Caco-2 (cell line): Measurements from ENCODE around the genes SEM1 and SDHAF3.

DNA sequence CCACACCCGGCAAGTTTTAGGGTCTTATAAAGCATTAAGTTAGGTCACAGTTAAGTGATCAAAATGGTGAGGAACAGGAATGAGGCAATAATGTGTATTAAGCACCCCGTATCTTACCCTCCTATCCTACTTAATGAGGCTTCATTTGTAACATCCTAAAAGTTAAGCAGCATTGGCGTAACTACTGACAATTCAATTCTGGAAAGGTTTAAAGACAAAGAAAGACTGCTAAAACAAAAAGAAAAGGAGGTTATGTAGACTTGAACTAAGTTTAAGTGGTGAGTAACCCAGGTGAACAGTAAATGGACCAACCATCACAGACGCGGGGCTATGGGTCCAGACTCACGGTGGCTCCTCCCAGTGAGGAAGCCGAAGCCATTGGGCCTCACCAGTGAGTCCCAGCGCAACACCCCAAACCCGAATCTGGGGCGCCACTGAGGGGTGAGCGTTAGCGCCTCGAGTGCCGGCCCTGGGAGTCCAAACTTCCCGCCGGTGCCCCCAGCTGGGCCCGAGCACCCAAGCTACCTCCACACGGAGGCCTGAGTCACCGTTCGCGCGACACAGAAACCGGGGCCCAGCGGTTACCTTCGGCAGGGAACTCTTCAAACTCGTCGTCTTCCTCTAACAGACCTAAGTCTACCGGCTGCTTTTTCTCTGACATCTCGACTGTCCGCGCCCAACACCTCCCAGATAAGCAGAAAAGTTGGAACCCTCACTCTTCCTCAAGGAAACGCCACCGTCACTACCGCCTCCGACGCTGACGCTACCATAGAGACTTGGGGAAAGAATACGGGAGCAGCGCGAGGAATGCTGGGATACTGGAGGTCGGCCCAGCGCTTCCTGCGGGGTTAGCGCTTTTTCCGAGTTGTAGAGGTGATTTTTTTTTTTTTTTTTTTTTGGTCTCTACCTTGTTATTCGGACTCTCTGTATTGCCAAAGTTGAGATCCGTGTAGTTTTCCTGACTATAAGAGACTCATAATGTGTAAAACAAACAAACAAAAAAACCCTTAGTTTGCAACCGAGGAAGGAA is at the start of gene SEM1:
Gene SEM1 (minus strand): TSS at position 744 of the 1,030 bp plus-strand sequence.
- PRO-cap: bidirectional peak, plus-strand start at position 317 of the sequence, minus-strand start at position 303 of the sequence; bidirectional peak, plus-strand start at position 547 of the sequence, minus-strand start at position 514 of the sequence; bidirectional peak, plus-strand start at position 818 of the sequence, minus-strand start at position 744 of the sequence
- RRBS: 4% methylated on average over 12 of the region's 48 CpGs

- PRO-cap: no peak
- RRBS: no CpG with 5 or more reads among the region's 5 CpGs
Measured at GRCh38 chr7:96786366-96786783, 76.7 kb upstream of the SEM1 start.

DNA sequence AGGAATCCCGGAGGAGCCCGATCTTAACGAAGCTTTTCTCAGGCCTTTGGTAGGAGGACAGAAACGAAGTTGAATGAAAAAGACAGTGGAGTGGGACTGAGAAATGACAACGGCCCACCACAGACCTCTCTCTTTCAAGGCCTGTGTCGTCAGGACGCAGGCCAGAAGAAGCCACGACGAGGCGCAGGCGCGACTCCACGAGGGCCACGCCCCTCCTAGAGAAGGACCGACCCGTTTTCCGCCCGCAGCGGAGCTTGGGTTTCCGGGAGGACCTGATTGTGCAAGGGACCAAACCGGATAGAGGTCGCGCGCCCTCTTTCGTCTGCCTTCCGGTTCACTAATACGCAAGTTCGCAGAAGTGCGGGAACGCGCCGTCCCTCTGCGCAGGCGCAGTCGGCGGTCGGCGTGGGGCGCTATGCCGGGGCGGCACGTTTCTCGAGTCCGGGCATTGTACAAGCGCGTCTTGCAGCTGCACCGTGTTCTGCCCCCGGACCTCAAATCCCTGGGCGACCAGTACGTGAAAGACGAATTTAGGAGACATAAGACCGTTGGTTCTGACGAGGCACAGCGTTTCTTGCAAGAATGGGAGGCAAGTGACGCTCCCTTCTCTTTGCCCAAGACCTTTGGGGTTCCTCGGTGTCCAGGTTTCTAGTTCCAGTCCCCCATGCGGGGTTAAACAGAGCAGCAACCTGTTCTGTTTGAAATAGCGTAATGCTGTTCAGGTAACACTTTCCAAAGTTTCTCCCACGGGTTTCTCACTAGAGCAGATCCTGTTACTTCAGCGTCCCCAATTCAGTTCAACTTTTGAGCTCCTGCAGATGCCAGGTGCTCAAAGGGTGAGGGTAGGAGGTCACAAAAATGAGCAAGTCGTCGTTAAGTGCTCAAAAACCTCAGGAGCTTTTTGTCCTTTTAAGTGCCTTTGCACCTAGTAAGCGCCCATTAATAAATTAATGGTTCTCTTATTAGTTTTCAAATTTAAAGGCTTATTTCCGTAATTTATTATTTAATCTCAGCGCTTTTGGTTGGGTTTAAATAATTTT is at the start of gene SDHAF3:
Gene SDHAF3 (plus strand): TSS at position 390 of the 1,040 bp plus-strand sequence.
- PRO-cap: bidirectional peak, plus-strand start at position 400 of the sequence, minus-strand start at position 170 of the sequence
- RRBS: 2% methylated on average over 19 of the region's 65 CpGs

DNA sequence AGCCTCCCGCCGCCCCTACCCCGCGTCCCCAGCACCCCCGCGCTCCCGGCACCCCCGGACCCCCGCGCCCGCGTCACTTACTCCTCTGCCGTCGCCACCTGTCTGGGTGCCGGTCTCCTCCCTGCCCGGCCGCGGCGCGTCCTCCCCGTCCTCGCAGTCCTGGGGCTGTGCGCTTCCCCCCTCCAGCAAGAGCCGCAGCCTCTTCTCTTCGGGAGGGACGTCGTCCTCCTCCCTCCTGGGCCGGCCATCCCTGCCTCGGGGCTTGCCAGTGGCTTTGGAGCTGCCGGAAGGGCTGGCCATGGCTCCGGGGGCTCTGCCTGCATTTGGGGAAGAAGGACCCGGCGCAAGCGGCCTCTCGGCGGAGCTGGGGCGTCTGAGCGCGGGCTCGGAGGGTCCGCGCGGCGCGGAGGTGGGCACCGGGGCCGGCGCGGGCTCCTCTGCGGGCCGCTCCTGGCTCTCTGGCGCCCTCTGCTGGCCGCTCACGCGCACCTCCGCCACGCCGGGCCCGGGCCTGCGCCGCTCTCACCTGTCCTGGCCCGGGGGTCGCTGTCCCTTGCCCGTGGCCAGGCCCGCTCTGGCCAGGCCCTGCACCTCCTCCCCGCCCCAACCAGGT is 55.9 kb upstream of the ASNS start:
- PRO-cap: no peak
- RRBS: 5% methylated on average over 7 of the region's 66 CpGs

GRCh38 chr7:98057960-98058527 is 48.6 kb upstream of the LMTK2 start:
- PRO-cap: no peak
- RRBS: no CpG with 5 or more reads among the region's 11 CpGs

DNA sequence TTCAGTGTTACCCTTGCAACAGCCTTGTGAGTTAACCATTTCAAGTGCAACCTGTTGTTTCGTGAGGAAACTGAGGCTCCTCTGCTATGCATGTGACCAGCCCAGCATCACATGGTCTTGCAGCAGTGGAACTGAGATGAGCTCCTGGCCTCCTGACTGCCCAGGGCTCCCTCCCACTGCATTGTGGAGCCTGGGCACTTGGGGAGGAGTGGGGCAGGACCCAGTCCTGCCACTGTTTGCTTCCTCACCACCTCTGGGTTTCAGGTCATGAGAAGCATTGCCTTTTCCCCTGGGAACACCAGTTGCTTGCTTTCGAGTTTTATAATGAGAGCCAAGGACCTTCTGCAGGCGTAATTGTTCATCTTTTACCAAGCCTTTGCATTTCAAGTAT is 32.4 kb upstream of the BHLHA15 start:
- PRO-cap: no peak
- RRBS: no CpG with 5 or more reads among the region's 3 CpGs

- PRO-cap: no peak
- RRBS: no CpG with 5 or more reads among the region's 26 CpGs
Measured at GRCh38 chr7:98203106-98203815, 8.0 kb upstream of the BHLHA15 start.

DNA sequence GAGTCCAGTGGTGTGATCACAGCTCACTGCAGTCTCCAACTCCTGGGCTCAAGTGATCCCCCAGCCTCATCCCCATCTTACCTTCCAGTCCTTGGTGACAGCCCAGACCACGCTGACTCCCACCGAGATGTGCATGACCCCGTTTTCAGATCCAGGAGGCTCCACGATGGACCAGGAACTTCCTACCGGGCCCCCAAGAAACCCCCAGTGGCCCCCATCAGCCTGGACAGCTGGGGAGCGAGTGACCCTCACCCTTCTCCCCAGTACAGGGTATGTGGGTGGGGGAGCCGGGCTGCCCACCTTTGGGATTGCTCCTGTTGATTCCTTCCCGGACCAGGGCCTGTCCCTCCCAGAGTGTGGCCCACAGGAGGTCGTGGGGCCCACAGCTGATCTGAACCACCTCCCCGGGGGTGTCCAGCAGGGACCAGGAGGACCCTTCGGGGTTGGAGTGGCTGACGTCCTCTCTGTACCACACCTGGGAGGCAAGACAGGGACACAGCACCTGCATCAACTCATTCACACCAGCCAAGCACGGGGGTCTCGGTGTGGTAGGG is 11.2 kb downstream of the TECPR1 start:
- PRO-cap: no peak
- RRBS: 89% methylated on average over 5 of the region's 14 CpGs

GRCh38 chr7:98241822-98242264 is 10.2 kb downstream of the TECPR1 start:
- PRO-cap: no peak
- RRBS: no CpG with 5 or more reads among the region's 14 CpGs

DNA sequence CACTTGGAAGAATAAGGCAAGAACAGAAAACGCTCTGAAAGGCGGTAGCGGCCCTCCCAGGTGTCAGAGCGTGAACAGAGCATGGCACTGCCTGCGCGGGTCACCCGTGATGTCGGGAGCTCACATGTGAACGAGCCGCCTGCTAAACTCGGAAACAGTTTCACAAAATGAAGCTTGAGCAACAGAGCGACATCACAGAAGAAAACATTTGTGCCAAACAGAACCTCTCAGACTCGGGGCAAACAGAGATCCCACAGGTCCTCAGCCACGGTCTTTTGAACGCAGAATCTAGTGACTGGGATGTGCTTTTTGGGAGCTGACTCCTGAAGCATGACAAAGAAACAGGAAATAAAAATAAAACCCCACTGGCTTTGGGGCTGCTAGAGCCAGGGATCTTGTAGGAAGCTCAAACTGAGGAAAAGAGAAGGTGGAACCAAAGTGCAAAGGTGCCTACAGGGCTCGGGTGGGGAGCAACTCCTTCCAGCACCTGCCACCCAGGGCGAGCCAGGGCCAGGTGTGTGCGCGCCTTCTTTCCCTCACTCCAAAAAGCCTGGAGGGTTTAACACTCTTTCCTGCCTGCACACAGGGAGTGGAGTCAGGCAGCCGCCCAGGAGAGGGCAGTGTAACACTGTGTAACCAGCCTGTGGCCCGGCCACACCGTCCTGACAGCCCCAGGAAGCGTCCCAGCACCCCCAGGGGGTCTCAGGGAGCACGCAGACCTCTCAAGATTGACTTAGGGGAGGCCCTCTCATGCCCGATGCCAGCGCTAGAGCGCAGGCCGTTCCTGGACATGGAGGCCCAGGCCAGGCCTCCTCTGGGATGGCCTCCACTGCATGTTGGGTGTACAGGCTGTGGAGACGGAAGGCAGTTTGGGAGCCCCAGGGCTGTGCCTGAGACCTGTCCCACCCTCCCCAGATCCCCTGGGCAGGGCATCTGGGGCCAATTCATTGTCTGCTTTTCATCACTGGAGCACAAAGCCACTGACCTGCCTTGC is 13.2 kb downstream of the BRI3 start:
- PRO-cap: no peak
- RRBS: no CpG with 5 or more reads among the region's 29 CpGs

GRCh38 chr7:98301734-98302330 is 20.3 kb downstream of the BRI3 start:
- PRO-cap: no peak
- RRBS: no CpG with 5 or more reads among the region's 19 CpGs

DNA sequence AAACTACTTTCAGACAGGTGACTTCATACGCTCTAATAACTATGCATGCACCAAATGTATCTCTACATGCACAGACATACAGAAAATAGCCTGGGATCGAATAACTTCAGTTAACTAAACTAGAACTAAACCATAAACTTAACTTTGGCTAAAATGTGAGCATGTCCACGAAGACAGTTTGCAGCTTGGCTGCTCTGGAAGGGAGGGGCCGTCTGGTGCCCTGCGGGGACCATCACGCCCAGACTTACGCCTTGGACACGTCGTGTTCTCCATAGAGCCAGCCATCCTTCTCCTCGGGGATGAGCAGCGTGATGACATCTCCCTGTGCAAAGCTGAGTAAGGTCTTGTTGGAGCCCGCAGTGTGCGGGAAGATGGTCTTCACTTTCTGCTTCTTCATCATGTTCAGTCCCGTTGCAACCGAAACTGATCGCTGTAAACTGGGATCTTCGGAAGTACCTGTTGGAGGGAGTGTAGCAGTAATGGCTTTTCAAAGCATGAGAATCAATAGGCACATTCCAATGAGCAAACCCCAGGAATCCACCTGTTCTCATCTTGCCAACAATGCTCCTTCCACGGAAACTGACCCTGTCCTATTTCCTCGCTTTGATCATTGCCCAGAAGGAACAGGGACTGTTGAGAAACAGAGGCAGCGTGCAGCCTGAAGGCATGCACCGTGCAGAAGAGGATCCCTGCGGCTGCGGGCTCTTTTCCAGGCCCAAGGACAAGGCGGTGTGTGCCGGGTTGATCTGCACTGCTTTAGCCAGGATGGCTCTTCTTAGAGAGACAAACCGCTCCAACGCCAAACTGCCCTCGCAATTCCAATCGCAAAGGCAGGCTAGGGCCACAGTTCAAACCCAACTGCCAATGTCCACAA is 26.2 kb downstream of the BRI3 start:
- PRO-cap: no peak
- RRBS: no CpG with 5 or more reads among the region's 29 CpGs

GRCh38 chr7:98352272-98353106 is 48.4 kb downstream of the BAIAP2L1 start:
- PRO-cap: no peak
- RRBS: no CpG with 5 or more reads among the region's 13 CpGs

- PRO-cap: no peak
- RRBS: 56% methylated on average over 1 of the region's 31 CpGs
Measured at GRCh38 chr7:98354462-98355613, 46.1 kb downstream of the BAIAP2L1 start.

DNA sequence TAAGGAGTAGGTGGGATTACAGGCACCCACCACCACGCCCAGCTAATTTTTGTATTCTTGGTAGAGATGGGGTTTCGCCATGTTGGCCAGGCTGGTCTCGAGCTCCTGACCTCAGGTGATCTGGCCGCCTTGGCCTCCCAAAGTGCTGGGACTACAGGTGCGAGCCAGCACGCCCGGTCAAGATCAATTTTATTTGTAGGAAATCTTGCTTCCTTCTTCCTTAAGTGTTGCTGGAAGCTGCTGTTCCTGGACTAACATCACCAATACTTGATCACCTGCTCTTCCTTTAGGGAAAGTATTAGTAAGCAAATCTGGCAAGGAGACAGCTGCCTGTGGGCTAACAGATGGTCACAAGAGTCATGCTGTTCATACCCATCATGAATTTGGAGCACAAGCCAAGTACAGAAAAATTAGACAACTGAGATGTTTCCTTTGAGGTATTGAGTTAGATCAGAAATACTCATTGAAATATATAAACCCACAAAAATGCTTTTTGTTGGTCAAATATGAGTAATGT is 28.0 kb downstream of the BAIAP2L1 start:
- PRO-cap: no peak
- RRBS: no CpG with 5 or more reads among the region's 7 CpGs

DNA sequence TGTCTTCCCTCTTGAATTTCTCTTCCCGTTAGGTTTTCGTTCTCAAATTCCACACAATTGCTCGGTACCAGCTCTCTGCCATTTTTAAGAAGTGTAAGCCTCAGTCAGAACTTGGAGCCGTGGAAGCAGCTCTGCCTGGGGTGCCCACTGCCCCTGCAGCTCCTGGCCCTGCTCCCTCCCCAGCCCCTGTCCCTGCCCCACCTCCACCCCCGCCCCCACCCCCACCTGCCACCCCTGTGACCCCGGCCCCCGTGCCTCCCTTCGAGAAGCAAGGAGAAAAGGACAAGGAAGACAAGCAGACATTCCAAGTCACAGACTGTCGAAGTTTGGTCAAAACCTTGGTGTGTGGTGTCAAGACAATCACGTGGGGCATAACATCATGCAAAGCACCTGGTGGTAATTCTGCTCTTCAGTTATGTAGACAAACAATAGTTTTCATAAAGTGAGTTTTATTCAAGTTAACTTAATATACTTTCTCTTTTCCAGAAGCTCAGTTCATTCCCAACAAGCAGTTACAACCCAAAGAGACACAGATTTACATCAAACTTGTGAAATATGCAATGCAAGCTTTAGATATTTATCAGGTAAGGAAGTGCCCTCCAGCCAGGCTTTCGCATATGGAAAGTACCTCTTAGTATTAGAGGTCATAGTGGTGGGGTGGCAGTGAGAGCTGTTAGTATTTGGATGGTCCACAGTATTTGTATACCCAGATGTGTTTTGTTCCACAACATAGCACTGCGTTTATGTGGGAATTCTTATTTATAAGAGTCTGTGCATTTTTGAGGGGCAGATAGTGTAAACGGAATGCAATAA is 31.9 kb downstream of the TRRAP start:
- PRO-cap: no peak
- RRBS: no CpG with 5 or more reads among the region's 13 CpGs

GRCh38 chr7:99040218-99041118 is 103.4 kb downstream of the SMURF1 start:
- PRO-cap: no peak
- RRBS: no CpG with 5 or more reads among the region's 29 CpGs

DNA sequence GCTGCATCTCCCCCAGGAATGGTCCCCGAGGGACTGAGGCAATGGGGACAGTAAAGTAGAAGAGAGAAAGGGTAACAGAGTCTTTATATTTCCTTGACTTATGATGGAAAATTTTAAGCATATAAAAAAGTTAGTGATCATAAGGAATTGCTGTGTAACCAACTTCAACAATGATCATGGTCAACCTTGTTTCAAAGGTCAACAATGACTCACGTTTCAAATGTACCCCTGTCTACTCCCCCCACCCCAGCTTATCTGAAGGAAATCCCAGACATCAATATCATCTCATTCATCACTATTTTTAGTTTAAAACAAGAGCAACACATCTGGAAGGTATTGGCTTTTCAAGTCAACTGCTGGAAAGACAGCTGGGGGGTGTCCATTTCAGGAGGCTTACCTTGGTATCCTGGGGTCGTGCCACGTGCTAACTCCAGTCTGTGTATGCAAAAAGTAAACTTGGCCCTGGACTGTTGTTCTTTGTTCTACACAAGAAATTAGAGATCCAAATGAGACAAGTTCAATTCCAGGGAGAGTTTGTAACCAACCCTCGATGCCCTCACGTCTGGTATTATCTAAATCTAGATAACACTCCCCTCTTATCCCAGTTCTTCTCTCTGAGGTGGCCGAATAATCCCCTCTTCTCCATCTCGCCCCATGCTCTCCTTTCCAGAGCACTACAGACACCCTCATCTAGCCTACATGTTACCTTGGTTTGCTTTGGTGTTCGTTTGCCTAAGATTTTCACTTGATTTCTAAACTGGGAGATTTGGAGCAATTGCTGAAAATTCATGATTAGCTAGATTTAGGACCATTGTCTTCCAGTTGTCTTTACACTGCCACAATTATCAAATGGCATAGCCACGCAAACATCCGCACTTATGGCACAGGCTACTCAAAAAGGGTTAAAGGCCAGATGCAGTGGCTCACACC is 92.7 kb downstream of the SMURF1 start:
- PRO-cap: no peak
- RRBS: no CpG with 5 or more reads among the region's 11 CpGs

GRCh38 chr7:99107359-99107814 is 36.5 kb downstream of the SMURF1 start:
- PRO-cap: no peak
- RRBS: no CpG with 5 or more reads among the region's 9 CpGs

GRCh38 chr7:99133333-99134100 is 10.4 kb downstream of the SMURF1 start:
- PRO-cap: no peak
- RRBS: no CpG with 5 or more reads among the region's 7 CpGs